Colon Carcinoma Metastatic in the Lung (tissue), 2 donors: ENCODE results near the genes IMPDH2, TCTA and AMT.

DNA sequence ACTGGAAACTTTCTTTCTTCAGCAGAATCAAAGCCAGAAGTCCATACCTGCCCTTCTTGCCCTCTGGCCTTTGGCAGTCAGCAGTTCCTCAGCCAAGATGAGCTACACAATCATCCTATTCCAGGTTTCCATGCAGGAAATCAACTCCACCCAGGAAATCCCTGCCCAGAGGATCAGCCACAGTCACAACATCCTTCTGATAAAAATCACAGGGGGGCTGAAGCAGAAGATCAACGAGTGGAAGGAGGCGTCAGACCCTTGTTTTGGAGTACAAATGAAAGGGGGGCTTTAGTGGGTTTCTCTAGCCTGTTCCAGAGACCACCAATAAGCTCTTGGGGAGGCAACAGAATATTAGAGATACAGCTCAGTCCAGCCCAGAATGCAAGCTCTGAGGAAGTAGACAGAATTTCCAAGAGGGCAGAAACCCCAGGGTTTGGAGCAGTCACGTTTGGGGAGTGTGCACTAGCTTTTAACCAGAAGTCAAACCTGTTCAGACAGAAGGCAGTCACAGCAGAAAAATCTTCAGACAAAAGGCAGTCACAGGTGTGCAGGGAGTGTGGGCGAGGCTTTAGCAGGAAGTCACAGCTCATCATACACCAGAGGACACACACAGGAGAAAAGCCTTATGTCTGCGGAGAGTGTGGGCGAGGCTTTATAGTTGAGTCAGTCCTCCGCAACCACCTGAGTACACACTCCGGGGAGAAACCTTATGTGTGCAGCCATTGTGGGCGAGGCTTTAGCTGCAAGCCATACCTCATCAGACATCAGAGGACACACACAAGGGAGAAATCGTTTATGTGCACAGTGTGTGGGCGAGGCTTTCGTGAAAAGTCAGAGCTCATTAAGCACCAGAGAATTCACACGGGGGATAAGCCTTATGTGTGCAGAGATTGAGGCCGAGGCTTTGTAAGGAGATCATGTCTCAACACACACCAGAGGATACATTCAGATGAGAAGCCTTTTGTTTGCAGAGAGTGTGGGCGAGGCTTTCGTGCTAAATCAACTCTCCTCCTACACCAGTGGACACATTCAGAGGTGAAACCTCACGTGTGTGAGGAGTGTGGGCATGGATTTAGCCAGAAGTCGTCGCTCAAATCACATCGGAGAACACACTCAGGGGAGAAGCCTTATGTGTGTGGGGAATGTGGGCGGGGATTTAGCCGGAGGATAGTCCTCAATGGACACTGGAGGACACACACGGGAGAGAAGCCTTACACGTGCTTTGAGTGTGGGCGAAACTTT lies 27.4 kb downstream of the ZNF589 start:
- PRO-cap, 2 experiments = peak in 2 of 2 experiments; most common plus-strand start position 722 of the sequence (in 1); most common minus-strand start position 488 of the sequence (in 1)

- PRO-cap, 2 experiments = no peak in any of the 2 experiments
Measured at GRCh38 chr3:48430761-48431220, 905 bp upstream of the PLXNB1 start.

DNA sequence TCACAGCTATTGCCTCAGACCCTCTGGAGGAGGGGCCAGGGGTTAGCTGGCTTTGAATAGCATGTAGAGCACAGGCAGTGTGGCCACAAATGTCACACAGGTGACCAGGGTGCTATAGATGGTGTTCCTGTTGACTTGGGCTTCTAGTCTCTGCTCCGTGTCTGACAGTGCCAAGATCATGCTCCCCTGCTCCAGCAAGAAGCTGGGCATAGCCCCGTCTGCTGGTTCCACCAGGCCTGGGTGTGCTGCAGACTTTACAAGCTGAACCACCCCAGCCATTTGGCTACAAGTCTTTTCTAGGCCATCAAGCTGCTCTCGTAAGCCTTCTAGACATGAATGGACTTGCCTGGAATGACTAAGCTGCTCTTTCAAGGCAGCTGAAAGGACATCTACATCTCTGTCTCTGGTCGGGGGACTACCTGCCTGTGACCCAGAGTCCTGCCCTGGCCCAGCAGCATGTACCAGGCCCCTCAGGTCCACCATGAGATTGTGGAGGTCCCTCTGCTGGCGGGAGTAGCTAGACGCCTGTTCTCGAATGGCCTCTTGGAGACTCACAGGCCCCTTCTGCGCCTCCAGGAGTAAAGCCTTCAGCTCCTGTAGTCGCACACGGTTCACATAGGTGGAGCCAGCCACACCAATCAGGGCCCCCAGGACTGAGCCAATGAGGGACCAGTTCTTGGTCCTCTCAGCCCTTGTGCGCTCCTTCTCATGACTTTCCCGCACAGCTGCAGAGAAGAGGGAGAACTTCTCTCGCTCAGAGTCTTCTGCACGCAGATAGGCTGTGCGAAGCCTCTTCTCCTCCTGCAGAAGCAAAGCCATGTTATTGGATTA lies 2.7 kb upstream of the PLXNB1 start:
- PRO-cap, 2 experiments = peak in 1 of 2 experiments; most common plus-strand start position 720 of the sequence (in 1)

DNA sequence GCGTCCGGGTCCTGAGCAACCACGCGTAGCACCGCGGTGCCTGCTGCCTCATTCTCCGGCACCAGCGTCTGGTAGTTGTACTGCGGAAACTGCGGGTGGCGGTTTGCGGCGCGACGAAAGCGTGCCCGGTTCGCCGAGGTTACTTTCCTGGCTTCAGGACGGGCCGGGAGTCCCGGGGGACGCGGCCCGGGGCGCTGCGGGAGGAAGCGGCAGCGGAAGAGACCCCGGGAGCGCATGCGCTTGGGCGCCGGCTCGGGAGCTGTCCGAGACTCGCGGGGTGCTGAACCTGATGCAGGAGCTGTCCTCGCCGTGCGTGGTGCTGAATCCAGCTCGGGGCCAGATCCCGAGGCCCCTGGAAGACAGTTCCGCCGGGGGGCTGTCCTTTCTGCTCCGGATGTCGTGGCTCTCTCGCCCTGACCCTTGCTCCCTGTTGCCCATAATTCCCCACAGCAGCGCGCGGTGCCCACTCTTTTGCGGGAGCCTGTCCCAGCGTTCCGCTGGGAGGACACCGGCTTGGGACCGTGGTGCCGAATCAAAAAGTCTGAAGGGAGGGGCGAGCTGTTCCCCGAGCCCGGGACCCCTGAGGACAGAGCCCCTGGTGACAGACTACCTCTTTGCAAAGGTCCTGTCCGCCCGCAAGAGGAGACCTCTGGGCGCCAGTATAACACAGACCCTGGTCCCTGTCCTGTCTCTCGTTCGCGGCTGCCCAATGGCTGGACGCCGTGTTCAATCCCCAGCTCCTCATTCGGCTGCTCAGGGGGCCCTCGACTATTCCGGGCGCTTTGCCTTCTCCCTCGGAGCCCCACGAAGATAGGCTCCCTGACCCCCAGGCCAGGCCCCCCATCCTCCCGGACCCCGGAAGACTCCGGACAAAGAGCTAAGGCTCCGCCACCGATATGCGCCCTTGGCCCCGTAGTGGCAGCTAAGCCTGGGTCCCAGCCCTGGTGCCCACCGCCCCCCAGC lies 831 bp downstream of the CELSR3 start:
- PRO-cap, 2 experiments = no peak in any of the 2 experiments

- PRO-cap, 2 experiments = no peak in any of the 2 experiments
Measured at GRCh38 chr3:48687101-48687629, 1.4 kb upstream of the NCKIPSD start.

GRCh38 chr3:48692312-48692733 lies 6.6 kb upstream of the NCKIPSD start:
- PRO-cap, 2 experiments = no peak in any of the 2 experiments

GRCh38 chr3:48848068-48848817 lies 569 bp upstream of the PRKAR2A start:
- PRO-cap, 2 experiments = no peak in any of the 2 experiments

- PRO-cap, 2 experiments = no peak in any of the 2 experiments
Measured at GRCh38 chr3:48919373-48919626, 658 bp downstream of the ARIH2 start.

- PRO-cap, 2 experiments = no peak in any of the 2 experiments
Measured at GRCh38 chr3:48929599-48929851, 10.9 kb downstream of the ARIH2 start.

DNA sequence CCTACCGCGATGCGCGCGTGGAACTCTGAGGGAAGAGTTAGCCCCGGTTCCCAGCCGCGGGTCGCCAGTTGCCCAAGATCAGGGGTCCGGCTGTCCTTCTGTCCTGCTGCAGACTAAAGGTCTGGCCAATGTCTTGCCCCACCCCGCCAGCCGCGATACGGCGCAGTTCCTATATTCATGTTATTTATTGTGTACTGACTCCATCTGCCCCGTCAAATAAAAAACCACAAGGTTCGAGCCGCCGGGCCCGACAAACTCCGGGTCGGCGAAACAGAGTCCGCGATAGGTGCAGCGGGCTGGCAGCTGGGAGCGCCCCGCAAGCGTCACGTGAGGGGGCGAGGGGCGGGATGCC lies 336 bp upstream of the WDR6 start:
- PRO-cap, 2 experiments = peak in 1 of 2 experiments; most common minus-strand start position 329 of the sequence (in 1)

GRCh38 chr3:49028950-49029897 lies at the start of gene IMPDH2:
IMPDH2 (minus strand) TSS chr3:49029398.
- PRO-cap, 2 experiments = peak in 2 of 2 experiments; most common plus-strand start chr3:49029567 (in 1); most common minus-strand start chr3:49029400 (in 2)

DNA sequence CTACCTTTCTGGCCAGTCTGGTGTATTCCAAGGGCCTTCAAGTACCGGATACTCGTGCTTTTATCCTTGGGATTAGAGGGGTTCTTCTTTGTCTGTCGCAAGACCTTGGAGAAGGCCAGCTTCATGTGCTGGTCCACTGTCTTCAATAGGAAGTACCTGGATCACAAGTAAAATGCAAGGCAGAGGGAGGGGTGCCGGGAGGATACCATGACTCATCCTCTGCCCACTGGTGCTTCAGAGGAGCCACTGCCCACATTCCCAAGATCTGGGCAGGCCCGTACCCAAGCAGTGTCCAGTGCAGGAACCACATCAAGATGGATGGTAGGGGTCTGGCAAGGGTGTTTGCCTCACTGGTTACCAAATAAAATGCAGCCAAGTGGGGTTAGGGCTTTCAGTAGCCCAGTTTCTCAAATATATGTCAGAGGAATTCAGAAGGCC lies 3.4 kb upstream of the IMPDH2 start:
- PRO-cap, 2 experiments = no peak in any of the 2 experiments

GRCh38 chr3:49063150-49063632 lies 30.7 kb downstream of the QRICH1 start:
- PRO-cap, 2 experiments = no peak in any of the 2 experiments

DNA sequence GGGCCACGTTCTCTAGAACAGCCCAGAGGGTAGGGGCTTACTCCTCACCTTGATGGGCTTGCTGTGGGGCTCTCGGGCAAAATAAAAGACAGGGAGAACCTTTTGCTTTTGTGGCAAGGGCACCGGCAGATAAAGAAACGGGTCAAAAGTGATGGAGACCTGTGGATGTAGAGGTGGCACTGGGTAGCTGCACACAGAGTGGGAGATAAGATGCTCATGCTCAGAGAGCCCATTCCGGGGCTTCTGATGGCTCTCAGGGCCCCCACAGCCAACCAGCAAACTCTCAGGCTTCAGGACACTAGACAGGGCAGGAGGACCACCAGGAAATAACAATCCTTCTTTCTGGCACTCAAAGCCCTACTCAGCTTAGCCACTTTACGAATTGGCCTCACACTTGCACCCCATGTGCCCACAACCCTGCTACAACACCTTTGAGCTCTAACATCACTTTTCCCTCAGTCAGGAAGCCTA lies 6.5 kb downstream of the USP19 start:
- PRO-cap, 2 experiments = no peak in any of the 2 experiments

- PRO-cap, 2 experiments = no peak in any of the 2 experiments
Measured at GRCh38 chr3:49377758-49378239, 19.6 kb upstream of the GPX1 start.

DNA sequence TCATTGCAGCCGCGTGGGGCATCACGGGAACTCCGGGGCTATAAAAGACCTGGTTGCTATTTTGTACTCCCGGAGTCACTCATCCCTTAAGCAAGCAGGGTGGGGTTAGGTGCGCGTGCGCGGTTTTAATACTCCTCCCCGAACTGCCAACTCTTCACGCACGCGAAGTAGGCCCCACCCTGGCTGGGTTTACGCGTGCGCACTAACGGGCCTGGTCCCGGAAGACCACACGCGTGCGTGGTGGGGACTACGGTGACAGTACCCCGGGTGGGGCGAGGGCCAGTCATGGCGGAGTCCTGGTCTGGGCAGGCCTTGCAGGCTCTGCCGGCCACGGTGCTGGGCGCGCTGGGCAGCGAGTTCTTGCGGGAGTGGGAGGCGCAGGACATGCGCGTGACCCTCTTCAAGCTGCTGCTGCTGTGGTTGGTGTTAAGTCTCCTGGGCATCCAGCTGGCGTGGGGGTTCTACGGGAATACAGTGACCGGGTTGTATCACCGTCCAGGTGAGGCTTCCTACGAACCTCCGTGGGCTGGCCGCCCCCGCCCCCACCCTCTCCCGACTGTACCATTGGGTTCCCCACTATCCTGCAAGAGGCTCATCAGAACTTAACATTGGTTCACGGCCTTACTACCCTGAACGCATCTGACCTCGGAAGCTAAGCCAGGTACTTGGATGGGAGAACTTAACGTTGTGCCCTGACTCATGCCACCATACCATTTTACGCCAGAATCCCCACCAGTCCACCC lies at the start of gene TCTA:
TSS of gene TCTA (plus strand) at position 282 of the 743 bp plus-strand sequence.
- PRO-cap, 2 experiments = peak in 2 of 2 experiments; most common plus-strand start position 258 of the sequence (in 1)

- PRO-cap, 2 experiments = no peak in any of the 2 experiments
Measured at GRCh38 chr3:49417497-49418084, 4.7 kb downstream of the AMT start.

DNA sequence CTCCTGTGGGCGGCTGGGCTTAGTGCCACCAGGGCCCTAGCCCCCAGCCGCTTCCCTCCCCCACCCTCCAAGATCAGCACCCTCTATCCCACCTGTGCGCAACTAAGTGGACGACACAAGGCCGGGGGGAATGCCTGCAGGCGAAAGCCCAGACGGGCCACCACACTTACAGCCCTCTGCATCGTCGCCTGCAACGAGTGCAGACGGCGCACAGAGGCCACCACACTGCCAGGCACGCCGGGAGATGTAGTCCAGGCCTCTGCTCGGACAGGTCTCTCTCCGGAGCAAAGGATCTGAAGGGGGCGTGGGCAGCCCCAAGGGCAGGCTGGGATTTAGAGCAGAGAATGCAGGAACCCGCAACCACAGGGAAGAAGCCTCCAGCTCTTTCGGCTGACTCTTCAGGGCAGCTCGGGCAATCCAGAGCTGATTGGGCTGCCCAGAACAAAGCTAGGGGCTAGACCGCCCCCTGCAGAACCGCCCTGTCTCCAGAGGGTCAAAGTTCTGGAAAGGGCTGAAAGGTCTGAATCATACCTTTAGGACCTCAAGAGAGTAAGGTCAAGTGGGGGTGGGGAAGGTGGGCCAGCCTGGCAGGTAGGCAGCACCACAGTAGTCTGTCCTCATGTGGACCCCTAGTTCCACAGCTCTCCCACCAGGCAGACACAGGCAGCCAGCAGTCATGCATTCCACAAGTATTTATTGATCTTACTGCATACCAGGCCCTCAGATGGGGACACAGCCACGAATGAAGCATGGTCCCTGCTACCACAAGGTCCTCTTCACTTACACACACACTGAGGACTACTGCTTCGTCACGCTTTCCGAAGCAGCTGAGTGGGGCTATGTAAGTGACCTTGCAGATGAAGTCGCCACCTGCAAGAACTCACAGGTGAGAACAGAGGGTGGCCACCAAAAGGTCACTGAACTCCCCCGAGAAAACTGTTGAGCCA lies at the start of gene AMT:
TSS of gene AMT (minus strand) at position 205 of the 947 bp plus-strand sequence.
- PRO-cap, 2 experiments = peak in 1 of 2 experiments; most common plus-strand start position 359 of the sequence (in 1); most common minus-strand start position 190 of the sequence (in 1)

GRCh38 chr3:49665714-49666309 lies 8.3 kb upstream of the APEH start:
- PRO-cap, 2 experiments = no peak in any of the 2 experiments

GRCh38 chr3:49680968-49681796 lies 7.0 kb downstream of the APEH start:
- PRO-cap, 2 experiments = no peak in any of the 2 experiments